GM19240 (cell line): Measurements from ENCODE around the gene KDM1B.

GRCh38 chr6:17785382-17785803 is 78.7 kb upstream of the NUP153 start:
- RRBS, result no CpG with 5 or more reads among the region's 5 CpGs

GRCh38 chr6:17794140-17794919 is 87.6 kb upstream of the NUP153 start:
- RRBS, result no CpG with 5 or more reads among the region's 9 CpGs

- RRBS, result no CpG with 5 or more reads among the region's 11 CpGs
Observed at GRCh38 chr6:17808585-17809341, 102.0 kb upstream of the NUP153 start.

DNA sequence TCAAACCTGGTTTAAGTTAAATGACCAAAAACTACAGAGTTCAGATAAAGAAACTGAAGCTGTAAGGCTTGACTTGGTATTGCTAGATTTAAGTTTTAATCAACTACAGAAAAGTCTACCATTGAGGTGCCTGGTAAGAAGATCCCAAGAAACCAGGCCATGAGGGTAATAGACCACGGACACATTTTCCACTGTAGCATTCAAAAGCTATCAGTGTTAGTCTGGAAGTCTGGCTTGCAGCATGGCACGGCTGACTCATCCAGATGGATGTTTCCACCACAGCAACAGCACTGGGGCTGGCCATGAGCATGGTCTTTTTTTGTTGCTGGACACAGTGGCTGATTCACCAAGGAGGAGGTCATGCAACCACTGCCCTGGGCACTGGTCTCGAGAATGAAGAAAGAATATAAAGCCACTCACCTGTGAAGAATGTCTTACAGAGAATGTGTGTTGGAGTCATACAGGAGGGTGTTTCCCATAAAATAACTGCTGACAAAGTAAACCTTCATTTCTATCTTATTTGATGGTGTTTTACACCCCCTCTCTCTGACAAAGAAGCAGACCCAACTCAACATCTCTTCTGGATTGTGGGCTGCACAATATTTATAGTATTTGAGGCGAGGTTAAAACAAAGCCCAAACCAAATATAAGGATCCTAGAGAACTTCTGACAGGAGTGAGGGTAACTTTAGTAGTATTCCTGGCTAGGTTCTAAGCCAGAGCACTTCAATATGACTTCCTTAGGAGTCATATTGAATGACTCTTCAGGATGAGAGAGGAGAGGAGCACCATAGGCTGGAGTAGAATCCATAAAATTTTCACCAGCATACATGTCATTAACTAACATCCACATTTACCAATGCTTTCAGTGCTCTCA is 121.6 kb downstream of the KIF13A start:
- RRBS, result no CpG with 5 or more reads among the region's 4 CpGs

GRCh38 chr6:17986560-17987374 is 668 bp downstream of the KIF13A start:
- RRBS, result 3% methylated on average over 8 of the region's 59 CpGs

DNA sequence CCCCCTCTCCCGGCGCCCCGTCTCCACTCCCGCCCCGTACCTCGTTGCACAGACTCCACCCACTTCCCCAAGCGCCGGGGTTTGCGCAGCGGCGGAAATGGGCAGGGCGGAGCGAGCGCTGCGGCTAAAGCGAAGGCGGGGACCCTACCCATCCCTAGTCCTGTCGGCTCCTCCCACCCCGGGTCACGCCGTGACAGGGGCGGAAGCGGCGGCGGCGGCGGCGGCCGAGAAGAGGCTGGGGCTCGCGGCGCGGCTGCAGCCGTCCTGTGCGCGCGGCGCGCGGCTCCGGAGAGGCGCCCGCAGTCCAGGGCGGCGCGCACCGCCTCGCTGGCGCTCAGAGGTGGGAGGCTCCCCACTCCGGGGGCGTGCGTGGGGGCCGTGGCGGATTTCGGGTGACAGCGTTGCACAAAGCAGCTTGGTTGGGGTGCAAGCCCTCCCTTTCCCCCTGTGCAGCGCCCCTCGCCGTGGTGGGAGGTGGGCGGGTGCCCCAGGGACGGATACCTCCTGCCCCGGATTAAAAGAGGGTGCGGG is at the start of gene KDM1B:
KDM1B (plus strand) TSS at position 191 of the 531 bp plus-strand sequence.
- RRBS, result 2% methylated on average over 39 of the region's 63 CpGs

DNA sequence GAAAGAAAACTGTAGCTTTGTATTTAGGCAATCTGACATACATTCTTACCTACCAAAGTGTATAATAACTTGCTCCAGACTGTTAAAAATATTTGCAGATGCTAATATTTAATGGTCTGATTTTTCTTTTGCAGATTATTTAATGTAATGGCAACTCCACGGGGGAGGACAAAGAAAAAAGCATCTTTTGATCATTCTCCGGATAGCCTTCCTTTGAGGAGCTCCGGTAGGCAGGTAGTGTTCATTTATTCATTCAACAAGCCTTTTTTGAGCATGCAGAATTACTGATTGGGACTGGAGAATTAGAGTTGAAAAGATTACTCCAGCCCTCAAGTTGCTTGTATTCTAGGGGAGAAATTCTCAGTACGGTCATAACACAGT is 4.5 kb downstream of the KDM1B start:
- RRBS, result no CpG with 5 or more reads among the region's 4 CpGs

- RRBS, result no CpG with 5 or more reads among the region's 17 CpGs
Observed at GRCh38 chr6:18262765-18263414, 1.4 kb downstream of the DEK start.

DNA sequence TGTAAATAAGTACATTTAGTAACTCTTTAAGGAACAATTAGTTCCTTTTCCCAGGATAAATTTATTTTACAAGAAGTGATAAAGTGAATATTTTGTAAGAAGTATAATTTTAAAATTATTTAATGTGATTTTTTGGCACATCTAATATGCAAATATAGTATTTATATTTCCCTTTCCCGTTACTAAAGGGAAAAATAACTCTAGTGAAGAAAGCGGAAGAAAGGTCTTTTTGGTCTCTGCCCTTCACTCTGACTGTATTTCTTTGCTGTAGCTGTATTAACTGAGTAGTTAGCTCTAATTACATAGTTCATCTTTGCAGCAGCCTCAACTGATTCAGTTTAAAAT is 57.4 kb upstream of the RNF144B start:
- RRBS, result no CpG with 5 or more reads among the region's 2 CpGs

GRCh38 chr6:18341045-18341560 is 46.0 kb upstream of the RNF144B start:
- RRBS, result no CpG with 5 or more reads among the region's 6 CpGs

GRCh38 chr6:18397428-18397983 is 10.4 kb downstream of the RNF144B start:
- RRBS, result no CpG with 5 or more reads among the region's 2 CpGs

GRCh38 chr6:18415785-18416795 is 28.9 kb downstream of the RNF144B start:
- RRBS, result no CpG with 5 or more reads among the region's 6 CpGs

- RRBS, result no CpG with 5 or more reads among the region's 8 CpGs
Observed at GRCh38 chr6:19312055-19312757, 525.0 kb upstream of the ID4 start.

DNA sequence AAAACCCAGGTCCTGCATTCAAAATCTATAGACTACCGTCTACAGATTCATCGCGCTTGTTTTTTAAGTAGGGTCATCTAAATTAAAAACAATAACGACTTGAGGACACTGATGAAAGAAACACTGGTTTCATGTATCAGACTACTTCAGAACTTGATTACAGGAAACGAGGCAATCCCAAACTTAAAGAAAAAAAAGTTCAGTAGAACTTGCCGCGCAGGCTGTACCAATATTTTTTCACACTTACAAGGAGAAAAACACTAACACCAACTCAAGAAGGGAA is 642 bp downstream of the MBOAT1 start:
- RRBS, result no CpG with 5 or more reads among the region's 7 CpGs

- RRBS, result no CpG with 5 or more reads among the region's 11 CpGs
Observed at GRCh38 chr6:20334306-20334825, 67.3 kb upstream of the E2F3 start.

GRCh38 chr6:20400570-20401095 is 1.0 kb upstream of the E2F3 start:
- RRBS, result no CpG with 5 or more reads among the region's 13 CpGs

DNA sequence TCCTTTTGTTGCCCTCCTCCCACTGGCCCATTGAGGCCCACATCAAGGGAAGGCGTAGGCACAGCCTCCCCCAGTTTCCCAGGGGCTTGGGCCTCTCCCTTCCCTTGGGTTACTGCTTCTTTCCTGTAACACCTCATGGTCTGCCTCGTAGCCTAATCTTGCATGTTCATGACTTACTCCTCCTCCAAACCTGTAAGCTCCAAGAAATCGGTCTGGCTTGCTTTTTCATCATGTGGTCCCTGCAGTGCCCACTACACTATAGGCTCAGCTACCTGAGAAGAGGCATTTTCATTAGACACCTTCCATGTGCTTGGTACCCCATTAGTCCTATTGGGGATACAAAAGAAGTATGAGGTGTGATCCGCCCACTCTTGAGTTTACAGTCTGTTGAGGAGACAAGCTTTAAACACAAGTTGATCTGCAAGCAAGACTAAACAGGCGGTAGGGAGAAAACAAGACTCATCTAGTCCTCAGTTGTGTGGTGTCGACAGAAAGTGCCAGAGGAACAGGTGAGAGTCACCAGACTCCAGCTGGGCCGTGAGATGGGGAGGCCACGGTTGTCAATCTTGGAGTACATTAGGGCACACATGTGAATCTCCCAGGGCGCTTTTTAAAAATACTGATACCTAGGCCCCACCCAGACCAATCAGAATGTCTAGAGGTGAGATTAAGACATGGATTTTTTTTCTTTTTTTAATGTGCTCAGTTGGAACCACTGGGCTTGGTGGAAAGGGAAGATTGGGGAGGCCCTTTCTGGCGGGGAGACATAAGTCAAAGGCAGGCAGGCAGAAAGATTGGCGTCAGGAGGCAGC is 10.2 kb downstream of the E2F3 start:
- RRBS, result no CpG with 5 or more reads among the region's 11 CpGs

DNA sequence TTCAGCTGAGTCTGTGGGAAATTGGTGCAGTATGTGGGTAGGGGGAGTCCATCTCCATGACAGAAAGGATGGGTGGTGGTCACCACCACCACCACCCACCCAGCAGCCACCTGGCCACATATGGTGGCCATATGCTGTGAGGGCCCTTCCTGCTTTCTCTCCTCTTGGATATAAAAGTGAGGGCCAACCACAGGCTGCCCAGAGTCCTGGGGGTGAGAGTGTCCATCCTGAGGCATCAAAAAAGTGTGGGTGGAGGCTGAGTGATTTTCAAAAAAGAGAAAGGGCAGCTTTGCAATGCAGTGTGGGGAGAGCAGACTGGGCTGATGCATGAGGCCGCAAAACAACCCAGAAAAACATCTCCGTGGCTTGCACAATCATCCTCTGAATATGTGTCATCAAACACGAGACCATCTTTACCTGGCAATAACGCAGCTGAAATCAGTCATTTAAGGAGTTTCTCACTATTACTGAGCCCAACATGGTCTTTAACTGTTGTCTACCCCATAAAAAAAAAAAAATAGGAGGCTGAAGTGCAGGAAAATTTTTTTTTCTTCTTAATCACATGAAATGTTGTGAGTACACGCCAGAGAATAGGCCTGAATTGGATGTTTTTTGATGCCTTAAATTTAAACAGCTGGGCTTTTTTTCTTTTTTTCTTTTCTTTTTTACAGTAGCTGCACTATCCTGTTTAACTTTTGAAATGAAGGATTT is 191.2 kb upstream of the SOX4 start:
- RRBS, result no CpG with 5 or more reads among the region's 5 CpGs

DNA sequence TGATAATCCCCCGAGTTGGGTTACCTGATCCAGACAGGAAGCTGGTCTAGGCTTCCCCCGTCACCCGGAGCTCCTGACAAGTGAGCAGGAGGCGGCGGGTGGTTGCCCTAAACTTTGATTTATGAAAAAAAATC is 4.6 kb upstream of the SOX4 start:
- RRBS, result 0% methylated on average over 2 of the region's 5 CpGs